ENCODE results near the genes IKBKG and TMLHE.

DNA sequence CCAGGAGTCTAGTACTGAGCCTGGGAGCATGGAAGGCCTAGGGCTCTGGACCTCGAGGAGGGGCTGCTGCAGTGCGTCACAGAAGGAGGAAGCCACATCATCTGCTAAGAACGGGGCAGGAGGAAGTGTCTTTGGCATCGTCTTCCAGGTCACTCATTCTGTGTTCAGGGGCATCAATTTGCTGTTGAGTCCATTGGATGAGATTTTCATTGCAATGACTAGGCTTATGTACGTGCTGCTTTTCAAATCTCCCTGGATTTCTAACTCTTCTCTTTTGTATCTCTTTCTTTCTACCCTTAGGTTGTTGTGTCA, 38.5 kb downstream of the TKTL1 start:
- PRO-cap: no peak
- RAMPAGE, long total RNA, 3 experiments: no peak in any of the 3 experiments

DNA sequence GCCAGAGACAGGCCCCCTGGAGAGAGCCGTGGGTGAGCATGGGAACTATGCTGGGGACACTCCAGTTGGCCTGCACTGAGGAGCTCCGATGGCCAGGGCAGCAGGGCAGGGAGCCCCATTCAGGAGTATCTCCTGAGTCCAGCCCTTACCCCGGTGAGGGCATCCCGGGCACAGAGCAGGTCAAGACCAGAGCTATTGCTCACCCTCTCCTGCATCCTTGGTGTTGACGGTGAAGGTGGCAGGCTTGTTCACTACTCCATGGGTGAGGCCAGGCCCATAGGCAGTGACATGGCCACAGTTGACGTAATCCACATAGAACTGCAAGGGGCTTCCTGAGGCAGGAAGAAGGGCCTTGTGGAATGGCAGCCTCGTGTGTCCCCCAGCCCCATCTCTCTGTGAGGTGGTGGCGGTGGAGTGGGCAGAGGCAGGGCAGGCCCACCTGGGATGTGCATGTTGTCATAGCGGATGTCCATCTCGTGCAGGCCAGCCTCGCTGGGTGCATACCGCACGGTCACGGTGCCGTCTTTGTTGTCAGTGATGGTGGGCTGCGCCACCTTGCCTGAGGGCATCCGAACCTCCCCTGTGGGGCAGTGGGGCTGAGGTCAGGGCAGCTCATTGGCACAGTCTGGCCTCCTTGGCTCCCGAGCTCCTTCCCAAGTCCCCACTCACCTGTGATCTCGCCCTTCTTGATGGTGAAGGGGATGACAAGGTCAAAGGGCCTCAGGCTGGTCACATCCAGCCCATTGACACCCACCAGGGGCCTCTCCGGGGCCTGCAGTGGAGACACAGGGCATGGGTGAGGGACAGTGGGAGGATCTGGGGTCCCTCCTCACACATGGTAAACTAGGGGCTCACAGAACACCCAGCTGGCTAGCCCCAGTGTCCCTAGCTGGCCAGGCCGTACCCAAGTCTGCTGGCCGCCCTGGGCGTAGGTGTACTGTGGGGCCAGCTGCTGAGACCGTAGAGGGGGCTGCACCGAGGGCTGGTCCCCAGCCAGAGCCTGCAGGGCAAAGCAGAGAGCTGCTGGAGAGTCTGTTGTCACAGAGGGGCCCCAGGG, 20.4 kb downstream of the FLNA start:
- PRO-cap: no peak
- RAMPAGE, long total RNA, 3 experiments: no peak in any of the 3 experiments

DNA sequence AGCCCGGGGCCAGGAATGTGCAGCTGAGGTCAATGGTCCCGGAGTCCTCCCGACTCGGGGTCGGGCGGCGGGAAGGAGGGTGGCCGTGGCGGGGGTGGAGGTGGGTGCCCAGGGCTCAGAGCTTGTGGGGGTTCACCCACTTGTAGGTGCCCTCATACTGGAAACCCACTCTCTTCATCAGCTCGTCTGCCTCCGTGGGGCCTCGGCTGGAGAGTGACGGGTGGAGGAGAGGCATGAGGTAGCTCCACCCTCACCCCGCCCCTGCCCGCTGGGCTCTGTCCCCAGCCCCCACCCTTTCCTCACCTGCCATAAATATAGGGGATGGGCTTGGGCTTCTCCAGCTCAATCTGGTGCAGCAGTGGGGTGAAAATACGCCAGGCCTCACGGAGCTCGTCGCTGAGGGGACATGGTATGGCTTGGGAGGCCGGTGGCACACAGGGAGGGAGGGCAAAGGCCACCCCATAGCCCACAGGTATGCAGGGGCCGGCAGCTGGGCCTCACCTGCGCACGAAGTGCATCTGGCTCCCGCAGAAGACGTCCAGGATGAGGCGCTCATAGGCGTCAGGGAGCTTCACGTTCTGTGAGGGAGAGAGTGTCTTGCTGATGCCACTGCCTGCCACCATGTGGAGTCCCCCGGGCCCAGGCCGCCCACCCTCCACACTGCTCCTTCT, 14.6 kb downstream of the G6PD start:
- PRO-cap: no peak
- RAMPAGE, long total RNA, 3 experiments: no peak in any of the 3 experiments

DNA sequence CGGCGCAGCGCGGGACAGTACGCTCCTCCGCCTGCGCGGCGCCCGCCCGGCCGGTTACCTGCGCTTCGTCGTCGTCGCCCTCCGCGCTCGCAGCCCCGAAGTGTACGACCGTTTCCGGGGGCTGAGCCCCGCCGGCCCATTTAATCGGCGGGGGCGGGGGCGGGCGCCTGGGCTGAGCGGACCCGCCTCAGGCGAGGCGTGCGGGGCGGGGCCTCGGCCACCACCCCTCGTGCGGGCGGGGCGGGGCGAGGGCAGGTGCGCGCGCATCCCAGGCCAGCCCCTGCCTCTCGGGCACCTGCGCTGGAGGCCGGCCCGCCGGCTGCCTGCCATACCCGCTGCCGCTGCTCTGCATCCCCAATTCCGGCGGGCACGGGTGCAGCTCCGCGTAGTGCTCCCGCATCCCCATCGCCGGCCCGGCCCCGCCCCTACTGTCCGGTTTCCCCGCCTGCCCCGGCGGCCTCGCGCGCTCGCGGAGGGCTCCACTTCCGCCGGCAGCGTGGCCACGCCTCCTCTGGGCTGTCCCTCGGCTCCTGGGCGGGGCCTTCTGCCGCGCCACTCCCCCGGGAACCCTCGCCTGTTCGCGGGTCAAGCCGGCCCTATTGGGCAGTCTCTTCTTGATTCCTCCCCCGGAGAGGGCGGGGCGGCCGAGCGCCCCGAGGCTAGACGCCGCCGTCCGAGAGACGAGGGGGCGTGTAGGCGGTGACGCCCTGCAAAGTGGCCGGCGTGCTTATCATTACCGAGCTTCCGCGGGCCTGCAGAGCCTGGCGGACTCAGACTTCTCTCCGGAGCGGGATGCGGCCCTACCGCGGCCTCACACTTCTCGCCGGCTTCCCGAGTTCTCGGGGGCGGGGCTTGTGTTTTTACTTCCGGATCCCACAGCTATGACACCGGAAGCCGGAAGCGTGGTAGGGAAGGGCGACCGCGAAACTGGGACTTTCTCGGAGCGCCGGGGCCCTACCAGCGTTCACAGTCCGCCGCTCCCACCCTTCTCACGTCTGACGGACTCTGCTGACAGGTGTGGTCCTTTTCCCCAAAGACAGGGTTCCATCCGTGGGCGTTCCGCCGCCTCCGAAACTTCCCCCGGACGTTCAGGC, at the start of gene IKBKG:
Gene IKBKG (plus strand): TSS at position 890 of the 1,094 bp plus-strand sequence.
- PRO-cap: bidirectional peak, plus-strand start at position 294 of the sequence, minus-strand start at position 116 of the sequence; bidirectional peak, plus-strand start at position 618 of the sequence, minus-strand start at position 509 of the sequence; bidirectional peak, plus-strand start at position 890 of the sequence, minus-strand start at position 833 of the sequence
- RAMPAGE, long total RNA, 3 experiments: start-site peak on the plus strand in 2 of 3 experiments, centred at positions 899 to 906 of the sequence, 75 to 79 reads per replicate; start-site peak on the minus strand in 3 of 3 experiments, centred at positions 93 to 839 of the sequence, 7 to 76 reads per replicate

DNA sequence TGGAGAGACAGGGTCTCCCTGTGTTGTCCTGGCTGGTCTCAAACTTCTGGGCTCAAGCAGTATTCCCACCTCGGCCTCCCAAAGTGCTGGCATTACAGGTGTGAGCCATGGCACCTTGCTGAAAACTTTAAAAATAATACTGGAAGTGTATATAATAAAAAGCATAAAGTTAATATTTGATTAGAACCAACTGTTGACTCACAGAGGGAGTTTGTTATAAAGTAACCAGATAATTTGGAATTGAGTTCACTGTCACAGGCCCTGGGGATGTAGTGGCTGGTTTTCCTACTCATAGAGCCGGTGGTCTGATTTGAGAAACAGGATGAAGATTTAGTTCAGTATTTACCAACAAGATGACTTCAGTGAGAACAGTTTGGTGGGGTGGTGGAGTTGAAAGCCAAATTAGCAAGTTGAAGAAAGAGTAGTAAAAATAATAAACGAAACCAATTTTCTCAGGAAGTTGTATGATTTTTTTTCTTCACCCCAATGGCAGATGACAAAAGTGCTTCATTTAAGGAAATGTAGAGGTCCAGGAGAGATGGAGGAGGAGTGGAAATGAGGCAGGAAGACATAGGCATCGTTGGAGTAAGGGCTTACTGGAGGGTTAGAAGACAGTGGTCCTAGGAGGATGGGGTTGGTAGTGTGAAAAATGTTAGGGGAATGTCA, 17.8 kb downstream of the CMC4 start:
- PRO-cap: no peak
- RAMPAGE, long total RNA, 3 experiments: no peak in any of the 3 experiments

DNA sequence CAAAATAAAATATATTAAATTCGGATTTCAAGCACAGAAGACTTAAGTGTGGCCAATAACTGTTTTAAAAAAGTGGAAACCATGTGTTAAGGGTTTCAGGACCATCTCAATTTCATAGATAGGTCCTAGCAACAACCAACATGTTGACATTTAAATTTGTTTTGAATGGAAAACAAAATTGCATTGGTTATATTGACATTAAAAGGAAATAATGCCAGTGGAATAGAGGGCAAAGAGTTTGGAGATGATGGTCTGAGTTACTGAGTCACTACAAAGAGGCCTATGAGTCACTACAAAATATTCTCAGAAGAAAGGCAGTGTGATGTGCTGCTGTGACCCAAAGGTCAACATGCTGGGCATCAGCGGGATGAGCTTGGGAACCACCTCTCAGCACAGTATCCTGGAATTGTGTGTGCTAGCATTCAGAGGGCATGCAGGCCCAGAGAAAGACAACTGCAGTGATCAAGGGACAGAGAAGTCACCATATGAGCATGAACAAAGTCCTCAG, 2.8 kb downstream of the CMC4 start:
- PRO-cap: no peak
- RAMPAGE, long total RNA, 3 experiments: no peak in any of the 3 experiments

GRCh38 chrX:155119765-155120252, 48.5 kb downstream of the BRCC3 start:
- PRO-cap: no peak
- RAMPAGE, long total RNA, 3 experiments: no peak in any of the 3 experiments

DNA sequence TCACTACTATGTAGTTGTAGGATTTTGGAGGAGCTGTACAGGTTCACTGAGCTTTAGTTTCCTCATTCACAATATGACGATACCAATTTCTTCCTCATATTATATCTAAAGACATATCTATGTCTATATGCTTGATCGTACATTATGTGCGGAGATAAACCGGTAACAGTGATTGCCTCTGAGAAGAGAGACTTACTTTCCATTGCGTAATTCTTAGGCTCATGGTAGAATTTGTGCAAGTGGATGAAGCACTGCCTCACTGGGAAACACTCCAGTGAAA, 888 bp upstream of the VBP1 start:
- PRO-cap: no peak
- RAMPAGE, long total RNA, 3 experiments: no peak in any of the 3 experiments

DNA sequence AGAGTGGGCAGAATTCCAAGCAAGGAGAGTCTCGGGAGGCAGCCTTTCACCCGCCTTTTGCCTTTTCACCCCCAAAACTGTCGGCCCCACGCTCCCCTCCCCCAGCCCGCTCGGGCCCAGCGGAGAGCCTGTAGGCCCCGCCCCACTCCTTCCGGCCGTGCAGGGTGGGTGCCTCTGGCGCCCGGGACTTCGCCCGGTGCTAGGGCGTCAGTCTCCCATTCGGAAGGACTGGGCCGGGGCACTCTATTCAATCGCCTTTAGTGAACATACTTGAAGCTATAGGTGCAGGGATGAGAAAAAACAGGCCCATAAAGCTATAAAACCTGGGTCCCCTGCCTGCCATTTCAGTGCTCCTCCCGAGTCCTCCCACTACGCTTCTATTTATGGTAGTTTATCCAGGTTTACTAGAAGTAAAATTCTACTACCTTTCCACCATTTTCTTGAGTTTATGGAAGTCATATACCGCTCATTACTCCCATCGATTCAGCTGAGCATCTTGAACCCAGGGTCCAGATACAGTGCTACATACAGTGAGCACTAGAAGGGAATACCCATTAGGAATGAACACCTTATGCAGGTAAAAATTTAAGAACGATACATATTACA, at the start of gene TMLHE:
Gene TMLHE (minus strand): TSS at position 130 of the 606 bp plus-strand sequence.
- PRO-cap: bidirectional peak, plus-strand start at position 218 of the sequence, minus-strand start at position 121 of the sequence
- RAMPAGE, long total RNA, 3 experiments: start-site peak on the minus strand in 3 of 3 experiments, centred at positions 93 to 105 of the sequence, 47 to 120 reads per replicate

Data from tibial nerve (tissue), 3 donors.